ENCODE data around the genes TEX38, CYP4A11, CYP4Z1 and PDZK1IP1.

DNA sequence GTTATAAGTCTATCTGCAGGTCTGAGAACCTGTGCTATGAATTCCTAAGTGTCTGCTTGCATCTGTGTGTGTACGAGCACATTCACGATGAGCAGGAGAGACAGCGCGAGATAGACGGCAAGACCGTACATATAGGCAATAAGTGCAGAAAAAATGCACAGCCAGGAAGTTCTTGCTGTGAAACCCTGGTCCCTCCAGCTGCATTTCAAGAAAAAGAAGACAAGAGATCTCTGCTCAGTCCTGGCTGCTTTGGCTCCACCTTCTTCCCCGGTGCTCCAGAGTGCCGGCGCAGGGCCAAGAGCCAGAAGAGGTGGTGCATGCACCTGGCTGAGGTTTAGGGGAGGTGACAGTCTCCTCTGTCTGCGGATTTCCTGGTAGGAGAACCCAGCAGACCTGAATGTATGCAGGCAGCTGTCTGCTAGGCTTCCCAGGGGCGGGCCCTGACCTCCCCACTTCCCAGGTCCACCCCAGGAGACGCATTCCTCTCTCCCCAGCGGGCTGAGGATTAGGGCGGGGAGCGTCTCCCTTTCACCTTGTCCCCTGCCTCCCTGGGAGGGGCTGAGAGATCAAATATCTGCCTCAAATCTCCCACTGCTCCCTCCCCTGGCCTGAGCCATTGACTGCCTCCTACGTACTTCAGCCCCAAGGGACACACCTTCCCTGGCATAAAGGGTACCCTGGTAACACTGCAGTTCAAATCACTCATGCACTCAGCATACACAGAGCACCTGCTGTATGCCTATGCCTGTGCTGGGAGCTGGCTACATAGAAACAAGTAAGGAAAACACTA is 18.3 kb downstream of the TMEM275 start:
- PRO-cap, 2 experiments: no peak in any of the 2 experiments

DNA sequence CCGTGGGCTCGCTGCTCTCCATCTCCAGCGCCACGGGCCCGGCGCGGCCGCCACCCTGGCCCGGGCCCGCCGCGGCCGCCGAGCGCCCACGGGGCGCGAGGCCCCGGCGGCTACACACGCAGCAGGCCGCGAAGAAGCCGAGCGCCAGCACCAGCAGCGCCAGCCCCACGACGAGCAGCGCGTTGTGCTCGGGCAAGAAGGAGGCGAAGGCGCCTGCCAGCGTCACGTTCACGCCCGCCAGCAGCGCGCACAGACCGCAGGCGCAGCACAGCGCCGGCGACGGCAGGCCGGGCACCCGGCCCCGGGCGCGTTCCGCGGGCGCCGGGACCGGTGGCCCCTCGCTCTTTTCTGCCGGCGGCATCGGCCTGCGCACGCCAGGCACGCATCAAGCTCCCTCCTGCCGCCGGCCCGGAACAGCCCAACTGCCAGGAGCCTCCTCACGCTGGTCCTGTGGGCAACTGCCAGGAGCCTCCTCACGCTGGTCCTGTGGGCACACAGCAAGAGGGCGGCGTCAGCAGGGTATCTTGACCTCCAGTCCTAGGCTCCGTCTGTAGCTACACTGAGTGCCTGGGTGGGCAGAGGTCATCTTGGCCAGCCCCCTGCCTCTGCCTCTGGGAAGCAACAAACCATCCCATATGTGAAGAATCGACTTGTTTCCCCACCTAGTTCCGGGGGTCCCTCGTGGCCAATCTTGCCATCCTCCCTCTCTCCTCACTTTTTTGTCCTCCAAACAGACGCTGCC is 2.0 kb downstream of the TMEM275 start:
- PRO-cap, 2 experiments: no peak in any of the 2 experiments

GRCh38 chr1:46671690-46672005 is at the start of gene TEX38:
Gene TEX38 (plus strand): TSS chr1:46671854.
- PRO-cap, 2 experiments: no peak in any of the 2 experiments

DNA sequence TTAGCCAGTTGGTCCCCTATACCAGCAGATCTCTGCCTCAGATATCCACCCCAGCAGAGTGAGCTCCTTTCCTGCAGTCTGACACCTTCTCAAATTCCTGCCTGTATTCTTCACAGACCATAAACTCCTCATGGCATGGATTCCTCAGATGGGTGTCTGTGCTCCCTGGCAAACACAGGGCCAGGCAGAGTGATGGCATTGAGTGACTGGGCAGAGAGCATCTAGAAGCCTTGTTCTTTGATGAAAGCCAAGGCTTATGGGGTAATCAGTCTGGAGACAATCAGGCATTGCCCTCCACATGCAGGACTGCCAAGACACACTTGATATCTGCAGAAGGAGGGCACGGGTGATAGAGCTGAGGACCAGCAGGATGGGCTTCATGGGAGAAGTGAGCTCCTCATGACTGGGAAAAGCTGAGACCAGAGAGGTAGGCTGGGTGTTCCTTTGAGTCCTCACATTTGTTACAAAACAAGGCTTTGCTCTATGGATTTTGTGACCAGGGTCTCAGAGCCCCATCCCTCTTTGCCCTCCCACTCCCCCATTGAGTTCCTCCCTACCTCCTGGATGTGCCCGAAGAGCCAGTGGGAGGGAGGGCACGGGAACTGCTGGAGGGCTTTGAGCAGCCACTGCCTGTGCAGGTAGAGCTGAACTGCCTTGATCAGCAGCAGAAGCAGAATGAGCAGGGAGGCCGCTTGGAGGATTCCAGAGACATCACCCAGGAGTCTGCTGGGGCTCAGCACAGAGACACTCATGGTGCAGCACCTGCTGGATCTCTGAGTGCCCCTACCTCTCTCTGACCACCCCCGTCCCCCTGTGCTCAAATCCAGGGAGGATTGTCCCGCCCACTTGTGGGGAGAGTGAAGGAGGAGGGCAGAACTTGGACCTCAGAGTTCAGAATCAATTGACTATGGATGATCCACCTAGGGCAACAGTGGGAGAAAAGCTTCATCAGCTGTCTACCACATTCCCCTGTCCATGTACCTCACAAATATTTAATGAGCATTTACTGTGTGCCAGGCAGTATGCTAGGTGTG is at the start of gene CYP4A11:
CYP4A11 (minus strand) TSS at position 795 of the 1,034 bp plus-strand sequence.
- PRO-cap, 2 experiments: no peak in any of the 2 experiments

DNA sequence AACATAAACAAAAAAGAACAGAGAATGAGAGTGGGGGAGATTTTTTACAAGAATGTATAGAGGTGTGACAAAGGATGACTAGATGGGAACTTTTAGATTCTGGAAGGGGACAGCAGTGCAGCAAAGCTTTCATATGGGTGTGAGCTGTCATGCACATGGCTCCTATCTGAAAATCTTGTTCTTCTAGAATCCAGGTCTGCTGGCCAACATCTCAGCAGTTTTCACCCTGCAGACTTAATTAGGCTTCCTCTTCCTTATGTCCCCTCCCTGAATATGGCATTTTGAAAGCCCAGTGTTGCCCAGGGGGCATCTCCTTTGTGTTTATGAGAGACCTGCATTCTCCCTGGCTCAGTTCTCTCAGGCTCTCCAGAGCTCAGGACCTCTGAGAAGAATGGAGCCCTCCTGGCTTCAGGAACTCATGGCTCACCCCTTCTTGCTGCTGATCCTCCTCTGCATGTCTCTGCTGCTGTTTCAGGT is at the start of gene CYP4Z1:
CYP4Z1 (plus strand) TSS at position 132 of the 477 bp plus-strand sequence.
- PRO-cap, 2 experiments: no peak in any of the 2 experiments

- PRO-cap, 2 experiments: no peak in any of the 2 experiments
These were observed 1.7 kb downstream of the CYP4A22 start for GRCh38 chr1:47139051-47139320.

DNA sequence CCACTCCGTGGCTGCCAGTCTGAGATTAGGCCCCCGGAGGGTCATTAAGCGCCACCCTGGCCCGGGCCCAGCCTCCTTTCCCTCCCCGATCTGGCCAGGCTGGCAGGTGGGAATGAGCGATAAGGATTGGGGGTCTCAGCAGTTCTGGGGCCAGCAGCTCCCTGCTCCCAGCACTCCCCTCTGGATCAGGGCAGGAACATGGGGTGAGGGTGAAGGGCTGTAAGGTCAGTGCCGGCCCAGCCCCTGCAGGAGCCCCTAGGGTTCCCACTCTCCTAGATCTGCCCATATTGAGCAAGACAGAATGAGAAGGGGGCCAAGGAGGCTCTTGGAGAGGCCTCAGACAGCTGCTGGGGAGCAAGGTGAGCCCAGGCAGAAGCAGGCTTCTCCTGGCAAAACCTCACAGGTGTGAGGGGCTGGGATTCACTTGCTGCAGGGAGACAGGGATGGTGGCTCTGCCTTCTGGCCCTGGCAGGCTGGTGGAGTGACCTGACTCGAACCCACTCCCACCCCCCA is 8.4 kb downstream of the PDZK1IP1 start:
- PRO-cap, 2 experiments: no peak in any of the 2 experiments

DNA sequence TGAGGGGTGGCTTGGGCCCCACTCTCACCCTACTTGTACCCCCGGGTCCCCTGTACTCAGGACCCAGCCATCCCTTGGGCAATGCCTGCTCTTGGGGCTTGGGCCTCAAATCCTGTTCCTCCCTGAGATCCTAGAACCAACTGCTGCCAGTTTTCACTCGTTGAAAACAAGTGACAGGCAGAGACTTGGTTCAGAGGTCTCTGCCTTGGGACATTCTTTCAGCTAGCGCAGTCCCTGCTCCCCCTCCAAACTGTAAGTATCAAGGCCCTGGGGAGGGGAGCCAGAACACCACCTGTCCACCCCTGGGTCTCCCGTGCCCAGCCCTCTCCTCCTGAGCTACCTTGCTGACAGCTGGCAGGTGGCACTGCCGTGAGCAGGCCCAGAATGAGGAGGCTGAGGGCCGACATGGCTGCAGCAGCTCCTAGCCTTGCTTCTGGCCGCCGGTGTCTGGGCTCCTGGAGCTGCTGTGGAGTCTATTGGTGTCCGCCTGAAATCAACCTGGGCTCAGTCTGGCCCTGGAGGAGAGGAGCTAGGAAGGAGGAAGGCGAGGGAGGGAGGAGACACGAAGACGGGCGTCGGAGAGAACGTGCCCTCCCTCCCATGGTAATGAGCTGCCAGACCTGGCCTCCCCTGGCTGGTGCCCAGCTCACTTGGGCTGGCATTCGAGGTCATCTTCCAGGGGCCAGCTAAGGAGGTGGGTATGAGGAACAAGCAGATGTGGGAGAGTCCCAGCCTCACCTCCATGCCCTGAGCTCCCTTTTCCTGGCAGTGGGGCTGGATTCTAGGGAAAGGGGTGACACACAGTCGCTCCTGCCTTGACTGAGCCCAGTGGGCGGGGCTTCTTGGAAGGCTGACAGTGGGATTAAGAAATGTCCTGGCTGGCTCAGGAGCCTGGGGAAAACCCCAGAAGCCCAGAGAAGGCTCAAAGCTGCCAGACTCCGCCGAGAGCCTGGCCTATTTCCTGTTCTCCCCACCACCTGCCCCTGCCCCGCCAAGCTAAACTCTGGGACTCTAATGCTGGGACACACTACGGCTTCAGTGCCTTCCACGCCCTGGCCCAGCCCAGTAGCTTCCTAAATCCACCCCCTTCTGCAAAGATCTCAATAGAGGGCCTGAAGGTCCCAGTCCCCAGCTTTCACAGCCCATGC is at the start of gene PDZK1IP1:
PDZK1IP1 (minus strand) TSS at position 511 of the 1,148 bp plus-strand sequence.
- PRO-cap, 2 experiments: no peak in any of the 2 experiments

DNA sequence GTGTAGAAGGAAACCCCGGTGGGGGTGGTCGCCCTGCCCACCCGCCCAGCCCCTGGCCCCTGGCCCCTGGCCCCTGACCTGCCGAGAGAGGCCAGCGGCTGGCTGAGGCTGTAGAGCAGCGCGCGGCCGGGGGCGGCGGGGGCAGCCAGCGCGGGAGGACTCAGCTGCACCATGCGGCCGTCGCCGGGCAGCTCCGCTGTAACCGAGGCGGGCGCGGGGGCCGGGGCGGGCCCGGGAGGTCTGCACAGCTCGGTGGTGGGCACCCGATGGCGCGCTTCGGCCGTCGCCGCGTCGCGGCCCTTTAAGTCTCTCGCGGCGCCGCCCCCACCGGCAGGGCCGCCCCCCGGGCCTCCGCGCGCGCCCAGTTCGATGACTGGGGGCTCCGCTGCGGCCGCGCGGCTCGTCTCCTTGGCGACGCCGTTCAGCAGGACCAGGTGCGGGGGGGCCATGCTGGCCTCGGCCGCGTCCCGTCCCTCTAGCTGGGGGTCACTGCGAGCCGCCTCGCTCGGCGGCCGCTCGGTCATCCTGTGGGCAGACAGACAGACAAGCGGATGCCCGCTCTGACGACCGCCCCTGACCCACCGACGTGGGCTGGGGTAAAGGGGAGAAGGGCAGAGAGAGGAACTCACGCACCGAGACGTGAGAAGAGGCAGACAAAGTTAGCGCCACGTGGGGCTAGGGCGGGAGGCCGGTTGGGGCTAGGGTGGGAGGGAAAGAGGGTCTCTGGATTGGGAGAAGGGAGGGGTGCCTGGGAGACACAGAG is 6.5 kb downstream of the TAL1 start:
- PRO-cap, 2 experiments: no peak in any of the 2 experiments

DNA sequence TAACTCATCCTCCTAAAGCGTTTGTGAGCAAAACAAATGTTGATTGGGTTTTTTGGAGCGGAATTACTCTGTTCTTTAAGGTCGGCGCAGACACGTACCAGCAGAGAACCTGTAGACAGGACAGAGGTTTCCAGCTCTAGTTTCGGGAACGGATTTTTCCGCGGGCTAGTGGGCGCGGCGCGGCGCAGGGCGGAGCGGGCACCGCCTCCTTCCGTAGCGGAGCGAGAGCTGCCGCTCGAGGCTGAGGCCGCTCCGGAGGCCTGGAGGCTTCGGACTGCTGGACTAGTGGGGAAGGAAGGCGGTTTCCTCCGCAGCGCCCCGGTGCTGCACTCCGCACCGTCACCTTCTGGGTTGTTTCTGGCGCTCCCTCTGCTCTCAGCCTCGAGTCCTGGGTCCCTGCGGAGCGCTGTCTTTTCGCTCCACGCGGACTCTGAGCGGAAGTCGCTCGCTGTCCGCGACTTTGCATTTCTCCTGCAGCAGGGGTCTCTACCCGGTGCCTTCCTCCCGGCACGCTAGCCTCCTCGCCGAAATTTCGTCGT is 6.9 kb downstream of the FOXD2 start:
- PRO-cap, 2 experiments: no peak in any of the 2 experiments

GRCh38 chr1:47521861-47522261 is 84.0 kb downstream of the FOXD2 start:
- PRO-cap, 2 experiments: no peak in any of the 2 experiments

DNA sequence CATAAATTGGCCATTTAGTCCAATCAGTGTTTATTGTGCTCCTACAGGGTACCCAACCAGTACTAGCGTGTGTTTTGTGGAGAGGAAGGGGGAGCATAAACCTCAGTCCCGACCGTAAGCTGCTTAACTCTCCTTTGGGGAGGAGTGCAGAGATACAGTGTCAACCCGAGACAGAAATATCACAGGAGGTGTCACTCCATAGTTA is 269.9 kb downstream of the TRABD2B start:
- PRO-cap, 2 experiments: no peak in any of the 2 experiments

DNA sequence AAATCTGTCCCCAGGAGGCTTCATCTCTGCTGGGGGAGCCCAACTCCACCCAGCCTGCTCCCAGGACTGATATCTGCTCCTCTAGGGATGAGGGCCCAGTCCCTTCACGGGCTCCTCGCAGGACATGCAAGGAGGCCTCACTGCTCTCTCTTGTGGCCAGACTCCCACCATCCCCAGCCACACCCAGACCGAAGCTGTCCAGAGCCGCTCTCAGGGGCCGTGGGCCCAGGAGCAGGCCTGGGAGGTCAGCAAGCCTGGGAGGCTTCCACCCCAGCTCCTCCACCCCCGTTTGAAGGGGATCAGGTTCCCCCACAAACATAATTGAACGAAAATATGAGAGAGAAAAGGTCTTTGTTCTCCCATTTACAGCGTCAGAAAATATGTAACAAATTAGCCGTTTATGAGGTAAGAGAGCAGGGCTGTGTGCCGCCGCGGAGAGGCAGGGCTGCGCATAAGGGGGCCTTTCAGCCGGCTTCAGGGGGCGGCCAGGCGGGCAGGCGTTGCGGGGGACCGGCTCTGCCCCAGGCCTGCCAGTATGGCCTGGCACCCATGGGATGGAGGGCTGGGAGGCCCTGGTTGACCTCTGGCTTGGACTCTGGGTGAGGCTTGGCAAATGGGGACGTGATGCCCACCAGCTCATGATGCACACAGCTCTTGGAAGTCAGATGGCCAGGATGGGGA is 179.4 kb downstream of the TRABD2B start:
- PRO-cap, 2 experiments: no peak in any of the 2 experiments

- PRO-cap, 2 experiments: no peak in any of the 2 experiments
These were observed 172.6 kb downstream of the TRABD2B start for GRCh38 chr1:47824495-47825169.

DNA sequence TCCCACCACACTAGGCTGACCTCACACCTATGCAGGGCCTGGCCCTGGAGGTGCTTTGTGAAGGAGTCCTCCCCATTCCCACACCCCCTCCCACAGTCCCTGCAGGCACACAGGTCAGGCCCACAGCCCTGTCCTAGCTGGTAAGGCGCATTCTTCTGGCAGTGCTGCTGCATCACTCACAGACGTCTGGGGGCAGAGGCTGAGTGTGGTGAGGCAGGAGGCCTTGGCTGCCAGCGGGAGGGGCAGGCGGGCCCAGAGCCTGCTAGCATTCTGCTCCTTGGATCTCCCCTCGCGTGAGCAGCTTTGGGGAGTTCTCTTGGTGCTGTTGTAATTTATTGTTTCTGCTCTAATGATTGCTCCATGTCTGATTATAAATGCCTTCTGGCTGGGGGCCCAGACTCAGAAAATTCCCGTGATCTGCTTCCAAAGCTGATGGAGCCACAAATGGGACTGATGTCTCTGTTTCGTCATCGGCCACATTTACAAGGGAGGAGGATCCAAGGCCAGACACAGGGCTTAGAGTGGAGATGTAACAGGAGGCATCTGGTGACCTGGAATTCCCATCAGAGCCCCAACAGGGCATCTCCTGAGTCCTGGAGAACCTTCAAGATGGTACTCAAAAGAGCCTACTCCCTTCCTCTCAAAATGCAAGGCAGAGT is 62.8 kb downstream of the TRABD2B start:
- PRO-cap, 2 experiments: no peak in any of the 2 experiments

GRCh38 chr1:48409385-48409840 is 62.6 kb downstream of the SPATA6 start:
- PRO-cap, 2 experiments: no peak in any of the 2 experiments

- PRO-cap, 2 experiments: no peak in any of the 2 experiments
These were observed 11.3 kb upstream of the ELAVL4 start for GRCh38 chr1:50097445-50097817.

GRCh38 chr1:50179599-50179942 is 70.9 kb downstream of the ELAVL4 start:
- PRO-cap, 2 experiments: no peak in any of the 2 experiments

GRCh38 chr1:50332752-50333397 is 90.4 kb downstream of the DMRTA2 start:
- PRO-cap, 2 experiments: peak in 1 of 2 experiments; most common plus-strand start chr1:50333203 (in 1); most common minus-strand start chr1:50333126 (in 1)

DNA sequence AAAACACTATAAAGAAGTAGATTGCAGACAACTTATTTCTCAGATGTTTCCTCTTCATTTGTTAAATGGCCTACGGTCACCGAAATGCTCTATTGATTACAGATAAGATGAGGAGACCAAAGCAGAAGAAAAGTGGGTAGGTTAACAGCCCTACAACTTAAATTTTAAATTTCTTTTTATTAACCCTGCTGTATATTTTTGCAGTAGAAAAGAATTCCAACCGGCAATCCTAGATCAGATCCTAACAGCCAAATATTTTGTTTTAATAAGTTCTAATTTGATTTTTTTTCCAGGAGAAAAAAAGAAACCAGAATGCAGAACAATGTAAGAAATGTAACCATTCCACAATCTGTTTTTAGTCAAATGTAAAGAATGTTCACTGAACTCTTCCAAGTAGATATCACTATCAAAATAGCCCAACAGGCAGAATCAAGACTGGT is 138.2 kb downstream of the FAF1 start:
- PRO-cap, 2 experiments: no peak in any of the 2 experiments

Measured in heart right ventricle (tissue), 2 donors.